GM12878 (cell line): ENCODE results near the gene NOTCH2NLA.

DNA sequence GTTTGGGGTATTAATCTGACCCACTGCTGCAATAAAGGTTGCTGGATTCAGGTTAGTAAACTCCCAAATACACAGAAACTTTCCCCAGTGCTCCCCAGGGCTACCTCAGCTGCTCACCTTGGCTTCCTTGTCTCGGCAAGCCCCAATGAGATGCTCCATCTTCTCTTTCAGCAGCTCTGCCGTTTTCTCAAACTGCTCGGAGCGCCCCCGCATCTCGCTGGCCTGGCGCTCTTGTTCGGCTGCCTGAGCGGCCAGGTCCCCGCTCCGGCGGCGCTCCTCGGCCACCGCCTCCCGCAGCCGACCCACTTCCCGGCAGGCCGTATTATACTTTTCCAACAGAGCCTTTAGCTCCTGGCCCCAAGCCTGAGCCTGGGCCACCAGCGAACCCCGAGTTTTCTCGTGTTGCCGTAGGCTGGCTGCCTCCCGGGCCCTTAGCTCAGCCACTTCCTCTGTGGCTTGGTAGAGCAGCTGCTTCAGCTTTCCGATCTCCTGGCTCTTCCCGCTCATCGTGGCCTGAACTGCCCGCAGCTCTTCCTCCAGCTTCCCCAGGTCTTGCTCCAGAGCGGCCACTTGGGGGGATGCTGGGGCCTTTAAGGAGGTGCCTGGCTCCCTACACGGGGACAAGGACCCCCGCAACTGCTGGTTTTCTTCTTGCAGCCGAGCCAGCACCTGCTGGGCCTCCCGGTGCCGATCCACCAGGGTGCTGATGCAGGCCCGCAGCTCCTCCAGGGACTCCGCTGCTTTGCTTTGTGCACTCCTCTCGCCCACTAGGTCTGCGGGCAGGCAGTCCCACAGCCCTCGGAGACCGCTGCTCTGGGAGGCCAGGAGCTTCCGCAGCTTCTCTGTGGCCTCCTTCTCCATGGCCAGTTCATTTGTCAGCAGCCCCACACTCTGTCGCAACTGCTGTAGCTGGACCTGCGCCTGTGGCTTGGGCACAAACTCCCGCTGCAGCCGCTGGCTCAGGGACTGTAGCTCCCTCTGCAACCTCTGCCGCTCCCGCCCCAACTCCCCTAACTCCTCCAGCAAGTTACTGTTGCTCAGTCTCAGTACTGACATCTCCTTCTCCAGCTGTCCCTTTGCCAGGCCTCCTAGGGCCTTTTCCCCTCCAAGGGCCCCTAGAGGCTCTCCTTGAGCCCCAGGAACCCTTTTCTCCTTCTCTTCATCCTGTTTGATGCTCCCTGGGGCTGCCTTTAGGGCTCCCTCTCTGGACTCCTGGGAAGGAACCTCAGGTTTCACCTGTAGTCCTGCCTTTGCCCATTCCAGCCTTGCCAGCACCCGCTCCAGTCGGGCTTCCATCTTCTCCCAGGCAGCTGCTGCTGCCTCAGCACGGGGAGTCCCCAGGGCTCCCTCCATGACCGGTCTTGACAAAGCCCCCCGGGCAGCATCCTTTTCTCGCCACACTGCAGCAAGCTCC is 13.3 kb downstream of the ANKRD35 start:
- RAMPAGE, long total RNA, result no peak
- RRBS, 2 experiments, result 2 to 5% methylated on average over 8 to 12 of the region's 53 CpGs
CAGE:
- cytosol, long polyA minus RNA, result no peak
- cytosol, long polyA plus RNA, result no peak
- long polyA plus RNA, result no peak
- nucleolus, long total RNA, result no peak
- nucleus, long polyA plus RNA, result no peak
- nucleus, long total RNA, result no peak

- RAMPAGE, long total RNA, result no peak
- RRBS, 2 experiments, result no CpG with 5 or more reads among the region's 11 CpGs
CAGE:
- cytosol, long polyA minus RNA, result no peak
- cytosol, long polyA plus RNA, result no peak
- long polyA plus RNA, result no peak
- nucleolus, long total RNA, result no peak
- nucleus, long polyA plus RNA, result no peak
- nucleus, long total RNA, result no peak
Observed at GRCh38 chr1:145887610-145888413, 2.1 kb upstream of the ANKRD35 start.

DNA sequence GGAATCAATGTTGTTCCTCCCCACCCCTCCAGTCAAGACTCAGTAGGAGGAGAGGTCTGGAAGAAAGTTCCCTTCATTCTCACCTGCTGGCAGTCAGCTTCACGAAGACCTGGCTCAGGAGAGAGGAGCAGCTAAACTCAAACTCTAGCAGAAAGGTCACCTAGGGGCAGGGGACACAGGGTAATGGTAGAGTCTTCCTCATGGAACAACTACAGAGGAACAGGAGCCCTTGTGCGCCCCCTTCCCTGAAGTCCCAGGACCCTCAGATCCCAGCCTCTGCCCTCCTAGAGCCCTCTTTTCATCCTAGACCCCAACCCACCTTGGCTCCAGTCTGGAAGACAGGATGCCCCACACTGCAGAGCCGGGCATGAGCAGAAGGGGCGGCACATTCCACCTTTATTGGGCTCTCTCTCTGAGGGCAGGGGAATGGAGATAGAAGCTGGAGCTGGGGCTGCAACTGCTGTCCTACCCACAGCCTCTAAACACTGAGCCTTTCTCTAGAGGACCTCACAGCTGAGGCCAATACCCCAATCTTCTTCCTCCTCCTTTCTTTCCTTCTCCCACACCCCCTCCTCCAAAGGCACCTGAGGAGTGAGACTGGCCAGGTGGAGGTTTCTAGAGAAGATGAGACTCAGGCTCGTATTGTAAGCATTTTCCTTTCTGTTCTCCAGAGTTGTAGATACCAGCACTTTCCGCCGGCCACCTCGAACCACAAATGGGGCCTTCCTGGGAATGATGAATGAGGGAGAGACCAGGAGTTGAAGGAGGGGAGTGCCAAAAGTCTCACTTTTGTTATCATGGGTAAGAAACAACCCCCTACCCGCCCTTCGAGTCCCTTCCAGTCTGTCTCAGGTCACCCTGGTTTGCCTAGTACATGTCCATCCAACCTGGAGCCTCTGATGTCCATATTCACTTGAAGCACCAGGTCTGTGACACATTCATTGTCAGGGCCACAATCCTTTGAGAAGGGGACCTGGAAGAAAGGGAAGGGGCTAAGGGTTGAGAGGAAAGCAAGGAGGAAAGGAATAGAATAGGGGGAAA is 11.6 kb upstream of the ANKRD35 start:
- RAMPAGE, long total RNA, result no peak
- RRBS, 2 experiments, result no CpG with 5 or more reads among the region's 10 CpGs
CAGE:
- cytosol, long polyA minus RNA, result no peak
- cytosol, long polyA plus RNA, result no peak
- long polyA plus RNA, result no peak
- nucleolus, long total RNA, result no peak
- nucleus, long polyA plus RNA, result no peak
- nucleus, long total RNA, result no peak

DNA sequence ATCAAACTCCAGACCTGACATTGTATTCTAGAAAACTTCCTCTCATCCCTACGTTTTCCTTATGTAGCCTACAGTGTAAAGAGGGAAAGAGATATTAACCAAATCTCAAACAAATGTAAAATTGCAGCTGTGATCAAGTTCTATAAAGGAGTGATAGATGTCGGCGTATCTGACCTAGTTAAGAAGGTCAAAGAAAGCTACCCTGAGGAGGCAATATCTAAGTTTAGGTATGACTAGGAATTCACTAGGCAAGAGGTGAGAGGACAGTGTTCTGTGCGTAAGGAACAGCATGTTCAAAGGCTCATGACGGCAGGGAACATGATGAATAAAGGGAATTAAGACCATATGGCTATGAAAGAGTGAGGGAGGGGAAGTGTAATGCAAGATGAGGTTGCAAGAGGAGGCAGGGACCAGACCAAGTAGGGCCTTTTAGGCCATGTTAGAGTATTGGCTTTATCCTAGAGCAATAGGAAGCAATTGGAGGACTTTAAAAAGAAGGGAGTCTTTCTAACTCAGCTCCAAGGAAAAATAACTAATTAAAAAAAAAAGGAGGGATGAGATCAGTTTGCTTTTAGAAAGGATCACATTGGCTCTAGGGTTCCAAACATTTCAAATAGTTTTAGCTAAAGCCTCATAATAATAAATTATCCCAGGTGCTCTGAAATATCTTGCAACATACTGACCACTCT is 8.5 kb downstream of the LIX1L start:
- RAMPAGE, long total RNA, result no peak
- RRBS, 2 experiments, result no CpG with 5 or more reads among the region's 5 CpGs
CAGE:
- cytosol, long polyA minus RNA, result no peak
- cytosol, long polyA plus RNA, result no peak
- long polyA plus RNA, result no peak
- nucleolus, long total RNA, result no peak
- nucleus, long polyA plus RNA, result no peak
- nucleus, long total RNA, result no peak

GRCh38 chr1:145959519-145960034 is 1.8 kb upstream of the LIX1L start:
- RAMPAGE, long total RNA, result no peak
- RRBS, 2 experiments, result no CpG with 5 or more reads among the region's 2 CpGs
CAGE:
- cytosol, long polyA minus RNA, result no peak
- cytosol, long polyA plus RNA, result no peak
- long polyA plus RNA, result no peak
- nucleolus, long total RNA, result no peak
- nucleus, long polyA plus RNA, result no peak
- nucleus, long total RNA, result no peak

GRCh38 chr1:145978160-145978521 is 13.7 kb downstream of the POLR3GL start:
- RAMPAGE, long total RNA, result no peak
- RRBS, 2 experiments, result no CpG with 5 or more reads among the region's 2 CpGs
CAGE:
- cytosol, long polyA minus RNA, result no peak
- cytosol, long polyA plus RNA, result no peak
- long polyA plus RNA, result no peak
- nucleolus, long total RNA, result no peak
- nucleus, long polyA plus RNA, result no peak
- nucleus, long total RNA, result no peak

DNA sequence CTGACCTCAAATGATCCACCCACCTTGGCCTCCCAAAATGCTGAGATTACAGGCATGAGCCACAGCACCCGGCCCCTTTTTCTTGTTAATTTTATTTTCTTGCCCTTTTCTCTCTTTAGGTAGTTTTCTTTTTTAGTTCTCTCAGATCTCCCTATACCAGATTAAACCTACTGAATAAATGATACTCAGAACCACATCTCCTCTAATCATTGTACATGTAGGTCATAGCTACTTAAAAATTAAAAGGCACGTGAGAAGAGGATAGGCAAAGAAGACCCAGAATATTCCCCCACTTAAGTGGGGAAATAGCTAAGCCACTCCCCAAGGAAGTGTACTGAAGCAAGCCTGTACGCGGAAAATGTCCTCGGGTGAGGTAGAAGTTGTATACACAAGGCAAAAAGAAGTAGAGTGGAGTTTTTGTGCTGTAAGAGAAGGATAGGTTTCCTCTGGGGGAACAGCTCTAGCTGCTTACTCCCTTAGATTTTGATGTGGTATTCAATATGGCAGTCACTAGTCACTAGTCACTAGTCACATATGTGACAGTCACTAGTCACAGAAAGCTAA is 7.8 kb downstream of the TXNIP start:
- RAMPAGE, long total RNA, result no peak
- RRBS, 2 experiments, result no CpG with 5 or more reads among the region's 5 CpGs
CAGE:
- cytosol, long polyA minus RNA, result no peak
- cytosol, long polyA plus RNA, result no peak
- long polyA plus RNA, result no peak
- nucleolus, long total RNA, result no peak
- nucleus, long polyA plus RNA, result no peak
- nucleus, long total RNA, result no peak

DNA sequence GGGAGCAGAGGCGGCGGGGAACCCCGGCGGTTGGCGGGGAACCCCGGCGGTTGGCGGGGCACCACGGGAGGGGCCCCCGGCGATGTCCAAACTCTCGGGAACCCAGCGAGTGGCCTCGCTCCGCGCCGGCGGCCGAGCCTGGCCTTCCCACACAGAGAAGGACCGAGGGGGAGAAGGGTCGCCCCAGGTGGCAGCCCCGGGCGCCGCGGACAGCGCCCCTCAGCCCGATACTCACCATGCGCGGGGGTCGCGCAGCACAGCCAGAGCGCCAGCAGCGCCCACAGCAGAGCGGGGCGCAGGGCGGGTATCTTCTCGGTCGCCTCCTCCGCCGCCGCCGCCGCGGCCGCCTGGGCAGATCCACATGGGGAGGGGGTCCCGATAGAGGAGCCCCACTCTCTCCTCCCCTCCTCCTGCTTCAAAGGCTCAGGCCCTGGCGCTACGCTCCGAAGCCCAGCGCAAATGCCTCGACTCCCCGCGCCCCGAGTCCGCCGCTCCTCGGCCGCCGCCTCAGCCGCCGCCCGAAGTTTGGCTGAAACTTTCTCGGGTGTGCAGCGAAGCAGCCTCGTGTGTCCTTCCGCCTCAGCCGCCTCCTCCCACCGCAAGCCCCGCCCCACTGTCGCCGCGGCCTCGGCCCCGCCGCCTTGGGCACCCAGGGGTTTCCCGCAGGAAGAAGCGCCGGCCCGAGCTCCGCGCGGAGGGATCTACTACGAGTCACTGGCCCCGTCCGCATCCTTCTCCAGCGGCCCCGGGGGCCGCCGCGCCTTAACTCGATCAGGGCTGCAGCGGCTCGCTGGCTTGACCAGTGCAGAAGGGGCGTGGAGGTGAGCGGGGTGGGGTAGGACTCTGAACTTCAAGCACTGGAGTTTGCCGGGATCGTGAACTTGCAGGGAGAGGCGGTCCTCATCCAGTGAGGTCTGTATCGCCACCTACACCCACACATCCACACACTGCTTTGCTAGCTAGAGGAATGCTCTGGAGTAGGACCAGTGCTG is at the start of gene NOTCH2NLA:
Gene NOTCH2NLA, minus strand, starts transcription at position 548 of the 992 bp plus-strand sequence.
- RAMPAGE, long total RNA, result start-site peak on the minus strand centred at position 531 of the sequence, 24 bp wide, 25 and 18 reads in 2 replicates
- RRBS, 2 experiments, result no CpG with 5 or more reads among the region's 99 CpGs
CAGE:
- cytosol, long polyA minus RNA, result no peak
- cytosol, long polyA plus RNA, result no peak
- long polyA plus RNA, result no peak
- nucleolus, long total RNA, result no peak
- nucleus, long polyA plus RNA, result no peak
- nucleus, long total RNA, result no peak

- RAMPAGE, long total RNA, result no peak
- RRBS, 2 experiments, result no CpG with 5 or more reads among the region's 30 CpGs
CAGE:
- cytosol, long polyA minus RNA, result no peak
- cytosol, long polyA plus RNA, result no peak
- long polyA plus RNA, result no peak
- nucleolus, long total RNA, result no peak
- nucleus, long polyA plus RNA, result no peak
- nucleus, long total RNA, result no peak
Observed at GRCh38 chr1:146376208-146376724, 31.7 kb upstream of the PPIAL4H start.

DNA sequence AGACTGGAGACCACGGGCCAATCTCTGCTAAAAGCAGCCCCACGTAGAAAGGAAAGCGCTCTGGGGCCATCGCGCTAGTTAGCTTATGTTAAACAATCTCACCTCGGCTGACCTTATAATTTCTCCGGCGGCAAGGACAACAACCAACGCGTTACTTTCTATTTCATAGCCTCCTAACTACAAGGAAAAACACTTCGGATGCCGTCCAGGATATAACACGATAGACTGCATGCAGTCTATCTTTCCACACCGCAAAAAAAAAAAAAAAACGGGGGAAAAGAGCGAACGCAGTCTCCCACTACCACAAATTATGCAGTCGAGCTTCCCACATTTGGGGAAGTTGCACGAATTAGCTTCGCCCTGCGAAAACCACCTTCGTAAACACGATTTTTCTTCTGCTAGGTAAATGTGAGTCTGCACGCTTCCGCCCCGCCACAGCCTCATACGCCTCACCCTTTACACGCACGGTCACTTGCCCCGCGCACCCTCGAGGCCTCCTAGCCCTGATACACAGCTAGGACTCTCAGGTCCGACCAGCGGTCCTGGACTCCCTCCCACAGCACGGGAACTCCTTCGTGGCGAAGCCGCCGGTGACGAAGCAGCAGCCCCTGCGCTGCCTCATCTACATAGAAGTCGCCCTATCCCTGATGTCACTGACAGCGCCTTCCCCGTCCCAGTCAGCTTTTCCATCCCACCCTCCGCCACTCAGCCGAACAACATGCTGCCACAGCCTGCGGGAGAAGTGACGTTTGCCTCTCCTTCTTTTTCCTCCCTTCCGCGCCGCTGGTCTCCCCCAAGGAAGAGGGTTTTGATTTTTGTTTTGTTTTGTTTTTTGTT is 87.7 kb downstream of the PRKAB2 start:
- RAMPAGE, long total RNA, result no peak
- RRBS, 2 experiments, result no CpG with 5 or more reads among the region's 51 CpGs
CAGE:
- cytosol, long polyA minus RNA, result no peak
- cytosol, long polyA plus RNA, result no peak
- long polyA plus RNA, result no peak
- nucleolus, long total RNA, result start-site peak on the minus strand centred at position 406 of the sequence, 12 bp wide, 953 reads
- nucleus, long polyA plus RNA, result no peak
- nucleus, long total RNA, result no peak

- RAMPAGE, long total RNA, result no peak
- RRBS, 2 experiments, result no CpG with 5 or more reads among the region's 1 CpG
CAGE:
- cytosol, long polyA minus RNA, result no peak
- cytosol, long polyA plus RNA, result no peak
- long polyA plus RNA, result no peak
- nucleolus, long total RNA, result no peak
- nucleus, long polyA plus RNA, result no peak
- nucleus, long total RNA, result no peak
Observed at GRCh38 chr1:147196673-147197354, 24.5 kb upstream of the PRKAB2 start.

GRCh38 chr1:147200981-147201700 is 24.0 kb downstream of the FMO5 start:
- RAMPAGE, long total RNA, result no peak
- RRBS, 2 experiments, result no CpG with 5 or more reads among the region's 5 CpGs
CAGE:
- cytosol, long polyA minus RNA, result no peak
- cytosol, long polyA plus RNA, result no peak
- long polyA plus RNA, result no peak
- nucleolus, long total RNA, result no peak
- nucleus, long polyA plus RNA, result no peak
- nucleus, long total RNA, result no peak

DNA sequence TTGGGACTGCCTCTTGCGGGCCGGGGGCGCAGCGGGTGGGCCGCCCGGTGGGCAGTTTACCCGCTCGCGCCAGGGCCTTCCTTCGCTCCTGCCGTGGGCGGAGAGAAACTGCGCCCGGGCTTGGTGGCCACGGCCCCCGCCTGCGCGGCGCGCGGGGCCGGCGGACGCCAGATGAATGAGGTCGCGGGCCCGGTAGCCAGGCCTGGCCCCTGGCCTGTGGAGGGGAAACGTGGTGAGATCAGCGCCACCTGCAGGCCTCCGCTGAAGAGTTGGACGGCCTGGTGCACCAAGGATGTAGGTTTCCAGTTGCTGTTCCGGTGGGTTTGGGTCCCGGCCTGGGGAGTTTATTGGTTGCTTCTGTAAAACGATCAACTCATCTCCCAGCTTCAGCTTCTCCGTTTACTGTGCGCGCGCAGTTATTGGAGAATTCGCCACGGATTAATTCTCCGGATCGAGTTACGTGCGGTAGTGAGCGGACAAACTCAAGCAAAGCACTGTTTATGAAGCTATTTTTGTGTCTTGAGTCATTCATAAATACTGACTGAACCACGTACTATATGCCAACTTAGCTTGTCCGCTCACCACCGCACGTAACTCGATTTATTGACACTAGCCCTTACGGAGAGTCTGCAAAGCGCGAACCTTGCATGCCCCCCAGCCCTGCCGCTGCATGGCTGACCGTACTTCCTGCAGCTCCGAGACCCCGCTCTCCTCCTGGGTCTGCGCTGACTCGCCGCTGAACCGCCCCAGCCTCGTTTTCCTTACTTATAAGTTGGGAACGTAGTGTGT is 584 bp downstream of the CHD1L start:
- RAMPAGE, long total RNA, result no peak
- RRBS, 2 experiments, result 1% methylated on average over 19 to 22 of the region's 63 CpGs
CAGE:
- cytosol, long polyA minus RNA, result no peak
- cytosol, long polyA plus RNA, result no peak
- long polyA plus RNA, result no peak
- nucleolus, long total RNA, result no peak
- nucleus, long polyA plus RNA, result no peak
- nucleus, long total RNA, result no peak

DNA sequence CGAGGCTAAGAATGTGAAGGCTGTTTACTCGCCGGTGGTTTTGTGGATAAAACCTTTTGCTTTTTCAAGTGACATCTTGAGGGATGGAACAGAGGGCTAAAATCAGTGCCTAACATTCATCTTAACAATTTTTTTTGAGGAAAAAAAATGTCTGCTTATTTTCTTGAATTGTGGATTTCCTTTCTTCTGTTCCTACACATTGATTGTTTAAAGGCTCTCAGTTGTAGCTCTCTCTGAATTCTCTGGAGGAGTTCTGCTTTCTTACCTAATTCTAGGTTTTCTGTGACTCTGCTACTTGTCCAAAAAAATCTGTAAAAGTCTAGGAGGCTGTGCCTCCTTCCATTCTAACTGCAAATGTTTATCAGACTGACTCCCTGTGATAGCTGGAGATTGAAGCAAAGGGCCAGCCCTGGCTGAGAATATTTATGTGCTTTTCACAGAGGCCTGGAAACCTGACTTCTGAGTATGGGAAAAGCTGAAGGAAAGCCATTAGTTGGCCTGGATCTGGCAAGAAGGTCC is 1.8 kb downstream of the BCL9 start:
- RAMPAGE, long total RNA, result no peak
- RRBS, 2 experiments, result no CpG with 5 or more reads among the region's 3 CpGs
CAGE:
- cytosol, long polyA minus RNA, result no peak
- cytosol, long polyA plus RNA, result no peak
- long polyA plus RNA, result no peak
- nucleolus, long total RNA, result no peak
- nucleus, long polyA plus RNA, result no peak
- nucleus, long total RNA, result no peak

- RAMPAGE, long total RNA, result no peak
- RRBS, 2 experiments, result no CpG with 5 or more reads among the region's 6 CpGs
CAGE:
- cytosol, long polyA minus RNA, result no peak
- cytosol, long polyA plus RNA, result no peak
- long polyA plus RNA, result no peak
- nucleolus, long total RNA, result no peak
- nucleus, long polyA plus RNA, result no peak
- nucleus, long total RNA, result no peak
Observed at GRCh38 chr1:147676219-147677291, 6.2 kb upstream of the ACP6 start.

DNA sequence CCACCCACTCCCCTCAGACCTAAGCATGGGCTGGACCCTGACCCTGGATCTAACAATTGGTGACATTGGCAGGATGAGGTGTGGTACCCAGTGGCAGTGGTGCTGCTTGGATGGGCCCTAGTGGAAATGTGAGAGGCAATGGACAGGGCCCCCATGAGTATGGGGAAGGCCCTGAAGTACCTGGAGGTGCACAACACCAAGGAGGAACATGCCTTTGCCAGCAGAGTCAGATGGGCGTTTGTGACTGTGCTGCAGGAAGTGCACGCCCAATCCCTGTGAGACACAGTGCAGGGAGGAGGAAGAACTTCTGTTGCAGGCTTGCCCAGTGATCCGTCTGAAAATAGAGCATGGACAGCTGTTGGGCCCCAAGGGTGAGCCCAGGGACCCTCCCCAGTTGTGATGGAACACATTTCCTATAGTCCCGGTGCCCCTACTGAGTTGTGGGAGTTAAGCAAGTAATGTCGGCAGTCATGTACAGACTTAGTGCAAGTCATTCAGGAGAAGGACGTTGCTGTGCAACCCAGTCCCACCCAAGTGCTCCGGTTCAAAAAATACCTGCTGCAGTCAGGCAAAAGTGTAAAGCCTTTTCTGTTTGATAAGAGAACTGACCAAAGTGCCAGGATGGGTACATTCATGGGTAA is 42.6 kb downstream of the GJA5 start:
- RAMPAGE, long total RNA, result no peak
- RRBS, 2 experiments, result 27% methylated on average over 3 of the region's 7 CpGs; no CpG with 5 or more reads in 1 of the 2 experiments
CAGE:
- cytosol, long polyA minus RNA, result no peak
- cytosol, long polyA plus RNA, result no peak
- long polyA plus RNA, result no peak
- nucleolus, long total RNA, result no peak
- nucleus, long polyA plus RNA, result no peak
- nucleus, long total RNA, result no peak

- RAMPAGE, long total RNA, result no peak
- RRBS, 2 experiments, result no CpG with 5 or more reads among the region's 3 CpGs
CAGE:
- cytosol, long polyA minus RNA, result no peak
- cytosol, long polyA plus RNA, result no peak
- long polyA plus RNA, result no peak
- nucleolus, long total RNA, result no peak
- nucleus, long polyA plus RNA, result no peak
- nucleus, long total RNA, result no peak
Observed at GRCh38 chr1:147762382-147762978, 2.1 kb upstream of the GJA5 start.

DNA sequence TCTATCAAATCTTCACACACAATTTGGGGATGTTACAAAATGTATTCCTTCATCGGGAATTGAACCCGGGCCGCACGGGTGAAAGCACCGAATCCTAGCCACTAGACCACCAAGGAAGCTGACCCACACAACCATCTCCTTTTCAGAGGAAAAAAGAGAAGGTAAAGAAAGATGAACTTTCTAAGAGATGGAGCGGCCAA is 156.7 kb upstream of the NBPF11 start:
- RAMPAGE, long total RNA, result no peak
- RRBS, 2 experiments, result no CpG with 5 or more reads among the region's 6 CpGs
CAGE:
- cytosol, long polyA minus RNA, result no peak
- cytosol, long polyA plus RNA, result no peak
- long polyA plus RNA, result no peak
- nucleolus, long total RNA, result no peak
- nucleus, long polyA plus RNA, result no peak
- nucleus, long total RNA, result no peak

GRCh38 chr1:148952741-148953326 is 108.6 kb downstream of the PDE4DIP start:
- RAMPAGE, long total RNA, result no peak
- RRBS, 2 experiments, result no CpG with 5 or more reads among the region's 36 CpGs
CAGE:
- cytosol, long polyA minus RNA, result no peak
- cytosol, long polyA plus RNA, result no peak
- long polyA plus RNA, result no peak
- nucleolus, long total RNA, result no peak
- nucleus, long polyA plus RNA, result no peak
- nucleus, long total RNA, result no peak